Endometrial microvascular endothelial cells (primary cell): Measurements from ENCODE around the genes MMP12, CASP1, GUCY1A2 and SLC35F2.

GRCh38 chr11:102179418-102179845, 69.2 kb downstream of the YAP1 start:
- RAMPAGE, long total RNA, result no peak

DNA sequence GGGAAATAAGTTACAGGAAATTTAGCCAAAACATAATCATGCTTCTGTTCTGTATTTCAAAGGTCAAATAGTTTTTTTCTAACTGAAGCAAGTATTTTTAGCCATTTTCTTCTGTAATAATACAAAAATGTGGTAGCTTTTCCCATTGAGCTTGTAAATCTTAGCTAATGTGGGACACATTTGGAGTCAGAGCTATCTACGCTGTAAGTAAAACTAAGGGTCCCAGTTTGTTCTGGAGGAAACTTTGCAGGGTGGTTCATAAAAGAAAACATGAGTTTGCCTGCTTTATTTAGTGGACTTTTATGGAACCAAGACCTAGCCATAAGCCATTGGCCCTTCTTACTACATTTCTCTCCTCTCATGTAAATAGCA, 100.5 kb upstream of the BIRC3 start:
- RAMPAGE, long total RNA, result no peak

- RAMPAGE, long total RNA, result no peak
These were observed 90.5 kb upstream of the BIRC3 start for GRCh38 chr11:102226591-102227309.

DNA sequence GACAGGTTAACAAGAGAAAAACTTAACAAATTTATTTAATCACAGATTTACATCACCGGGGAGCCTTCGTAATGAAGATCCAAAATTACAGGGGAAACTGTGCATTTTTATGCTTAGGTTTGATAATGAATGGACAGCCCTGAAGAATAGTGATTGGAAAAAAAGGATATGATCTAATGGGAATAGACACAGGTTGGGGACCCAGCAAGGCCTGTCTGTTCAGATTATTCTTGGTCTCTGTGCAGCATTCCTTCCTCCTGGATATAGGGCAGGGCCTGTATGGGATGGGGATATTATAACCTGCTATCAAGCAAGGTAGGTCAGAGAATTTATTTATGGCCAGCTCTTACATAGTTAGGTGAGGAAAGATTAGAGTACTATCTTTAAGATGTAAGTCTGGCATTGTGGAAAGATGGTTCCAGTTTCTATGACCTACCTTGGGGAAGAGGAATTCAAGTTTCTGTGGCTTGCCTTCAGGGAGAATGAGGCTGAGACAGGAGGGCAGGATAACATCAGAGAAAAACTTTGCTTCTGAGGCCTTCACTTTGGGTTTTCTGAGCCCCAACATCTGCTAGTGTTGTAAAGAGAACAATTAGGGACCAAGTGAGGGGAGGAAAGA, 8.5 kb upstream of the BIRC2 start:
- RAMPAGE, long total RNA, result no peak

- RAMPAGE, long total RNA, result no peak
These were observed 51.5 kb downstream of the BIRC2 start for GRCh38 chr11:102398374-102399050.

DNA sequence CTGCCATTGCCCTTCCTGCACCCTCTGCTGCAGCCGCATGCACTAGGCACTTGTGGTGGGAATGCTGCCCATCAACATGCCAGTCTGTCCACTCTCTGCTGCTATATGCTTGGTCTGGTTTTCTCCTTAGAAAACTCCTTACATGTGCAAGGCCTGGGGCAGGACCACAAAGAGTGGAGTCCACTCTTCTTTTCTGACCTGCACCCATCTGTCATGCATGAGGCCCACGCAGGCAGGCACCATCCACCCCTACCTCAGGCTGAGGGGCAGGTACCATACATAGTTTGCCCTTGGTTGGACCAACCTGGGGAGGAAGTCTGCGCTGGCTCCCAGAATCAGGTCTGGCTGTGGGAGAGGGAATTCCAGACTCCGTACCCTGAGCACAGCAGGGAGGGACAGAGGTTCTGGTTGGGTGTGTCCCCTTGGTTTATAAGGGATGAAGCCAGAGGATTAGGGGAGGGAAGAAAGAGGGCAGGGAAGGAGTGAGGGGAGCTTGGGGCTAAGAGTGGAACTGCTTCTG, 9.4 kb downstream of the MMP20 start:
- RAMPAGE, long total RNA, result no peak

DNA sequence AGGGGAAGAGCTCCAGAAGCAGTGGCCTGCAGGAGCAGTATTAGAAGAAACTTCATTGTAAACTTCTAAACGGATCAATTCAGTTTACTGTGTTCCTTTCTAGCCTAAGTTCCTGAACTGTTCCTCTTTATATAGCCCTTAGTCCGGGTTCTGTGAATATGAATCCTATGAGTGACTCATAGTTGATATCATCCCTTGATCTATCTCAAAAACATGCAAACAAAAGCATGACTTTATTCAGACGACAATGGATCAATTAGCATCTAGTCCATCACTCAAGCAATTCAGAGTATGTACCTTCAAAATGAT, at the start of gene MMP12:
Gene MMP12, minus strand, starts transcription at position 101 of the 309 bp plus-strand sequence.
- RAMPAGE, long total RNA, result no peak

DNA sequence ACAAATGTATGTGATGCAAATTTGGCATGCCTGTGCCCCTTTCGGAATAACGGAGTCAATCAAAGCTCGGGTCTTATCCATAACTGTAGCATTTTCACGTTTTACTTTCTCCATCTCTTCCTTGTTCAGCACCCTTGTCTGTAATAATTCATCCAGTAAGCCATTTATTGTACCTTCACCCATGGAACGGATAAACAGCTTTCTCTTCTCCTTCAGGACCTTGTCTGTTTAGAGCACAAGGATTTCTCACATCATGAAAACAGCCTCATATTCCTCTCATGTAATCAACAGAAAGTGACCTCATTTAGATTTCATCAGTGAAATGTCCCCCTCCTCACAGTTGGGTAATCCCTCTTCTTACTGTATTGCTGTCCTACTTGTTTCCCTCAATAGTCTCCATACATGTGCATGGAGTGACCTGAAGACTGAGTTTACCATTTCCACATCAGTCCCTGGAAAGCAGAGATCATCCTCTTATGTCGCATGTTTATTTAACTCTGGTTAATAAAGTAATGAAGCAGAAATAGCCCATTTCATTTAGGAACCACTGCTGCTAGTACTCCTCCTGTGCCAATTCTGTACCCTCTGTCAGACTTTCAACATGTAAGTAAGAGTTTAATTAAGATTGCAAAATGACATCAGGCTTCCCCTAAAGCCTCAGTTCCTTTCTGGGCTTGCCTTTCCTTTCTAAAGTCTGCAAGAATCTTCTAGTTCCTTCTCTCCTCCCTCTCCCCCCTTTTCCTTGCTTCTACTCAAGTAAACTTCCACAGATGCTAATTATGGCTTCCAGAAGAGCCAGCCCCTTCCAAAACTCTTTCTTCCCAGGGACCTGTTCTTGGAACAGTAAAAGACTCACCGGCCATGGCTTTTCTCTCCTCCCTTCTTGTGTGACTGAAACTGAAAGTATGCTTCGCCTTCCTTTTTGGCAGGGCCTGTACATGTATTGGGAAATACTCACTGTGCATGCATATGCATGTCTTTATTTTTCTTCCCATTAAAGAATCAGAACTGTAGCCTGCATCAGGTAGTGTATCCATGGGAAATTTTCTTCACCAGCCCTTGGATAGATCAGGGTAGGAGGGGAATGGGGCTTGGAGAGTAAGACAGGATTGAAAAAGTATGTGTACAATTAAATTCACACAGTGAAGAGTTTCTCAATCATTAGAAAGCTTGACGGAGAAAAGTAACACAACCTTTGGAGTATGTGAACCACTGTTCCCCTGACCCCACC, at the start of gene CASP1:
Gene CASP1, minus strand, starts transcription at position 894 of the 1,231 bp plus-strand sequence.
- RAMPAGE, long total RNA, result start-site peak on the minus strand centred at position 885 of the sequence, 12 bp wide, 109 and 36 reads in 2 replicates

- RAMPAGE, long total RNA, result no peak
These were observed 61.1 kb downstream of the MSANTD4 start for GRCh38 chr11:105960953-105961336.

GRCh38 chr11:106001998-106002575, 20.0 kb downstream of the MSANTD4 start:
- RAMPAGE, long total RNA, result no peak

DNA sequence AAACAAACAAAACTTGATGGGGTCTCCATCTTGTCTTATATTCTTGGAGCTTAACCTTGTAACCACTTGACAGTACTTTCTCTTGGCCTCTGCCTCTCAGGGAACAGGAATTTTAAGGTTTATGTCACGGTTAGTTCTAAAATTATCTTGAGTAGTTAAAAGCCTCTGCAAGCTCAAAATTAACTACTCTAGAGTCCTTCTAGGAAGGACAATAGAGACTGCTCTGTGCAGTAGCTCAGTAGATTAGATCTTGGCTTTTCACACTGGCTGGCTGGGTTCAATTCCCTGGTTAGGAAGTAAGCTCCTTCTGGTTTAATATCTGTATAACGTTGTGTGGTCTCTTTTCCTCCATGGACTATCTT, 109.1 kb downstream of the AASDHPPT start:
- RAMPAGE, long total RNA, result no peak

DNA sequence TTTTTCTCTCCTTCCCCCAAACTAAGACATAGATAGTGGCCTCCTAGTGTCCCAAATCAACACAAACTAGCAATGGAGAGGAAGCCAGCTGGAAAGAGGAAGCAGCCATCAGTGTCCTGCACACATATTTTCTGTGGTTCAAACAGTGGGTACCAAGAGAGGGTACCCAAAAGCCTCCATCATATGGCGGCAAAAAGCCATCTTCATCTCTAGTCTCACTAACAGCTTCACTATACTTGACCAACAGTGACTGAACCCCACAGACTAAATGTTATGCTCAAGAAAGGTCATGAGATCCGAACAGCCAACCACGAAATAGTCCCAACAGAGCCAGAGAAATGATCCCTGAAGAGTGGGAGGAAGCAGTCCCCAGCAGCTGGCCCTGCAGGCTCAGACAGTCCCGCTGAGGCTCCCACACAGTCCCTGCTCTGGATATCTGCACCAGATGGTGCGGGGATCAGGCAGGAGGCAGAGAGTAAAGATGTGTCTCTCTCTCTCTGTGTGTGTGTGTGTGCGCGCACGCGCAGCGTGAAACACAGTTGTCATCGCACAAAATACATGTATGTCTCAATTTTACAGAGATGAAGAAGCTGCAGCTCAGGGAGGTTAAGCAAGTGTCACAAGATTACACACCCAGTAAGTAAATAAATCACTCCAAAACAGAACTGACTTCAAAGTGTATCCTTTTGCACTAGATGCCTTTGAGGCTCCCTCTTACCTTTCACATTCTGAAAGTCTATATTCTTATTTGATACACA, 28.0 kb downstream of the GUCY1A2 start:
- RAMPAGE, long total RNA, result no peak

GRCh38 chr11:107018258-107018969, at the start of gene GUCY1A2:
GUCY1A2 (minus strand) TSS chr11:107018476.
- RAMPAGE, long total RNA, result no peak

GRCh38 chr11:107387964-107388311, 69.7 kb downstream of the CWF19L2 start:
- RAMPAGE, long total RNA, result no peak

DNA sequence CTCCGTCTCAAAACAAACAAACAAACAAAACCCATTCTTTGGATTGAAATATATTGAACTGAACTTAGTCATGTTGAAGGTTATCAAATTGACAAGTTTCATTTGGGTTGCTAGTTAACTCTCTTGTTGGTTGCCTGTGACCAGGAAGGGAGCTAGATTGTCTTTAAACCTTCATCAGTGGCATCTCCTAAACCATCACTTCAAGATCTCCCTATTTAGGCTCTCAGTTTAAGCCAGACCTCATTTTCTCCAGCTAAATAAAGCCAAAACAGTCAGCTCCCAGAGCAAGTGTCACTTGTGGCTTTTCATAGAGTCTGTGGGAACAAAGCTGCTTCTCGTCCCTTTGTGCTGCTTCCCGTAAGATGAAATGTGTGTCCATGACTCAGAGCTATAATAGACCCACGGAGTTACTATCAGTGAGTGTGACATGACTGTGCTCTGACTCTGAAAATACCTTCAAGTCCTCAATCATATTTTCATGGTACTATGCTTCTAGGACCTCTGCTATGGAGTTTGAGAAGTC, 57.2 kb upstream of the SLN start:
- RAMPAGE, long total RNA, result no peak

DNA sequence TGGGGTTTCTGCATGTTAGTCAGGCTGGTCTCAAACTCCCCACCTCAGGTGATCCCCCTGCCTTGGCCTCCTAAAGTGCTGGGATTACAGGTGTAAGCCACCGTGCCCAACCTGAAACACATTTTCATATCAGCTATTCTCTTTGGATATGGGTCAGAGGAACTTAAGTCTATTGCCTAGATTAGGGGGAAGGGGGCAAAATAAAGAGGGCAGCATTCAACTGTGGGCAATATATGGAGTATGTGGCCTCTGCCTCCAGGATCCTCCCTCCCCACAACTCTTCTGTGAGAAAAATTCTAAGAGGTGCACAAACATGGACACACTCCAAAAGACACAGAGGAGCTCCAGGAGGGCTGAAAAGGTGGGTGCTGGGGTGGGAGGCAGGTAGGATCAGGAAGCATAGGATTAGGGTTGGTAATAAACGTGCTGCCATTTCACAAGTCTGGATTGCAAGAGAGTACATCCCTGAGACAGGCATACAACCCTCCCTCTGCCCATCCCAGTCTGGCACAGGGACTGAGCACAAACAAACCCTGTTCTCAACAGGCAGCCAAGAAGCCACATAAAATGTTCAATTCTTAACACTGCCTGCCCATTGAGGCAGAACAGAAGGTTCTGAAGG, 18.6 kb downstream of the SLC35F2 start:
- RAMPAGE, long total RNA, result no peak

DNA sequence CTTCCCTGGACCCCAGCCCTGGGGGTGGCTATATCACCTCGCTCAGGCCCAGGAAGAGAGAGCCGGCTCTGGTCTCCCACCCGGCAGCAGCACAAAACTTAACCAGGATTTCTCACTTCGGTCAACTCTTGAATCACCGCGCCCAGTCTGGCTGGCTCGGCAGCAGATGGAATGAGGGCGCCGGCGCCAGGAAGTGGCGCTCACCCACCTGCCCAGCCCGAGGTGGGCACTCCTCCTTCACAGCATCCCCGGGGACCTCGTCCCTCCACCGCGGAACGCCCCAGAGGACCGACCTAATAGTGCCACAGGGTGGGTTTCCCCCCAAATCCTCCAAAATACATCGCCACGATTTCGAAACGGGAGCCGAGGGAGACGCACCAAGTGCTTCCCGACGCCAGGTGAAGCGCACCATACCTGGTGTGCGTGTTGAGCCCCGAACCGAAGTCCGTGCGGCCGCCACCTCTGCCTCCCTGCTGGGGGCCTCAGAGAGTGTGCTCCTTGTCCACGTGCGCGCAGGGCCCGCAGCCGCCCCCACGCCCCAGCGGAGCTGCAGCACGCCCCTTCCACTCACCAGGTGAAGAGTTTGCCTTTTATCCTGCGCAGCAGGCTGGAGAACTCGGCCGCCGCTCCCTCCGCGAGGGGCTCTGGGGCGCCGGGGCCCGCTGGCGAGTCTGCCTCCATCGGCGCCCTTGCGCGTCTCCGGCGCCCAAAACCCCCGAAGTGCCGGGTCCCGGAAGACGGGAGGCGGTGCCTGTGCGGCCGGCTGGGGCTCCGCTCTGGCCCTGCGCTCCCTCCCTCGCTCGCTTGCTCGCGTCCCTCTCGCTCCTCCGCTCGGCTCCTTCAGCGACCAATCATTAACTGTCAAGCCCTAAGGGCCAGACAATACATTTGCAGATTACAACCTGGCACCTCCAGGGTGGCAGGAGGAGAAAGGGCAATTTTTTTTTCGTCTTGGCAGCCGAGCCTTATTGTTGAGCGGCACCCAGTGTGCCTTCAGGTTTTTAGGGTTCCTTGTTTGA, at the start of gene SLC35F2:
Gene SLC35F2, minus strand, starts transcription at position 701 of the 1,019 bp plus-strand sequence.
- RAMPAGE, long total RNA, result start-site peak on the minus strand centred at position 733 of the sequence, 103 bp wide, 812 and 941 reads in 2 replicates

DNA sequence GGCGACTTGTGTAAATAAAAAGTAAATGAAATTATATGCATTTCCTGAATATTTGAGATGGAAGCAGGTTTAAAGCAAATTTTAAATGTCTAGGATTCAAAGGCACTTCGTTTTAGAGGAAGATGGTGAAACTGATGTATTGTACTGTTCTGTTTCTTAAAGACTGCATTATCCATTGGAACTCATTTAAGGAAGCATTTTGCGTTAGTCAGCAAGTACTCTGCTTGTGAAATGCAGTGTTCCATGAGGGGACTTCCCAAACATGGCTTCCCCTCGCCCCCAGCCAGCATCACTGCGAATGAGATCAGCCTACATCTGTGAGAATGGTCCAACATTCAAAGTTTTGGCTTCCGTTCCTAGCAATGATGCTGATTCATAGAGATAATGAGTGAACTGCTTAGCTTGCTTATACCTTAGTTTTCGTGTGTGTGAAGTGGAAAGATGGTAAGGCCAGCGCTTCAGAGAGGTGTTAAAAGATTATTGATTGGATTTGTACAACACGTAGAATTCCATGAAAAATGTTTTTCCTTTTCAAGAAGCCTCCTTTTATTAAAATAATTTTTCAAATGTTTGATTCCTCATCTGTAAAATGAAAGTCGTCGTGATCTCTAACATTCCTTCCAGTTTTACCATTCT, 1.6 kb downstream of the RAB39A start:
- RAMPAGE, long total RNA, result no peak

DNA sequence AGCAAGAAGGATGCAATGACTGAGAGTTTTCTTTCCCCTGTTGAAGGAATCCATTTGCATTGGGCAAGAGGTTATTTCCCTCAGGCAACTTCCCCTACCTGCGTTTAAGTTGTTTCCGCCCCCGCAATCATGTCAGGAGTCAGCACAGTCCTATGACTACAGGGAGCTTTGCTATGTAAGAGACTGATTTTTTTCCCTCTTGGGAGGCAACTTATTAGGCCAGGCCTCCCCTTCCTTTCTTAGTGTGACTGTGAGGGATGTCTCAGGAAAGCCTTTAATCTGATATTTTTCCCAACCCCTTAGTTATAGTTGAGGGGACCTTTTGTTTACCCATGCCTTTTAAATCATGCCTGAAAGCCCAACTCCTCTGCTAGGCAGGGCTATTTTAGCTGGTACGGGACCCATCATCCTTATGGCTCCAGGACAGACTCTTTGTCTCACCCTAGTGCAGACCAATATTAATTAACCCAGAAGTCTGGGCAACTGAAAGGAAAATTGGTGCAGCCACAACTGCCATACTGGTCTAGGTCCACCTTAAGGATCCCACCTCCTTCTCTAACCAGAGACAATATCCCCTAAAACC, 22.3 kb downstream of the NPAT start:
- RAMPAGE, long total RNA, result no peak

GRCh38 chr11:108222220-108222503, 276 bp downstream of the NPAT start:
- RAMPAGE, long total RNA, result no peak